AG08470 (cell line): ENCODE measurements around a stretch of chr2.

- RRBS: no CpG with 5 or more reads among the region's 4 CpGs
These were observed 37.4 kb downstream of the PROC start for GRCh38 chr2:127455535-127456165.

GRCh38 chr2:127508523-127509128 is 17.7 kb downstream of the IWS1 start:
- RRBS: no CpG with 5 or more reads among the region's 5 CpGs

DNA sequence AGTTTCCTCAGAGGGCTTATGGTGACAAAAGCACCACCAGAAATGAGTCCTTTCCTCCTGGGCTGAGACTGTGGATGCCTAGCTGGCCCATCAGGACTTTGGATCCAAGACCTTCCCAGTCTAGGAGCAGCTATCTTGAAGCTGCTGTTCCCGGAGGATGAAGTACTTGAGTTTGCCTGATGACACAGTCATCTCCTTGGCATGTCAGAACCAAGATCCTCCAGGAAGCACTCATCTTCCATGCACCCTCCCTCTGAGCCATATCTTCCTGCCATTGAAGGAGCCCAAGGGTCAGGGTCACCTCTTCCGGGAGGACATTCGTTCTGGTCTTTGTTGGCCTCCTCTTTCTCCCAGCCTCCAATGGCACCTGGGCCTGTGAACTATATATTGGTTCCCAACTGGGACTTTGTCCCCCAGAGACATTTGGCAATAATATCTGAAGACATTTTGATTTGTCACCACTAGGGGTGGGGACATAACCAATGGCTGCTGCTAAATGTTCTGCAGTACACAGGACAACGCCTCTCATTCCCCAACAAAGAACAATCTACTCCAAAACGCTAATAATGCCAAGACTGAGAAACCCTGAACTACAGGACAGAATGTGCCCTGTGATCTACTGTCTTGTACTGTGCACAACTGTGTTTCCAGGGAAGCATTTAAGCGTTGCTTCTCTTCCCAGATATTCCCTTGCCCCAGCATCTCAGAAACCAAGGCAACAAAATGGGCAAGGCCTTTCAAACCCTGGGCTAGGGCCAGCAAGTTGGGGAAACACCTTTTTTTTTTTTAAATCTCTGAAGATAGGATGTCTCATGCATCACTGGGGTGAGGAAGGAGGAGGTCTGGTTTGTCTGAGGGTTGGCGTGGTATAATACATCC is 4.1 kb upstream of the MYO7B start:
- RRBS: no CpG with 5 or more reads among the region's 7 CpGs

GRCh38 chr2:127578886-127579223 is 43.4 kb downstream of the MYO7B start:
- RRBS: no CpG with 5 or more reads among the region's 3 CpGs

- RRBS: no CpG with 5 or more reads among the region's 11 CpGs
These were observed 15.5 kb upstream of the GPR17 start for GRCh38 chr2:127630389-127631012.

DNA sequence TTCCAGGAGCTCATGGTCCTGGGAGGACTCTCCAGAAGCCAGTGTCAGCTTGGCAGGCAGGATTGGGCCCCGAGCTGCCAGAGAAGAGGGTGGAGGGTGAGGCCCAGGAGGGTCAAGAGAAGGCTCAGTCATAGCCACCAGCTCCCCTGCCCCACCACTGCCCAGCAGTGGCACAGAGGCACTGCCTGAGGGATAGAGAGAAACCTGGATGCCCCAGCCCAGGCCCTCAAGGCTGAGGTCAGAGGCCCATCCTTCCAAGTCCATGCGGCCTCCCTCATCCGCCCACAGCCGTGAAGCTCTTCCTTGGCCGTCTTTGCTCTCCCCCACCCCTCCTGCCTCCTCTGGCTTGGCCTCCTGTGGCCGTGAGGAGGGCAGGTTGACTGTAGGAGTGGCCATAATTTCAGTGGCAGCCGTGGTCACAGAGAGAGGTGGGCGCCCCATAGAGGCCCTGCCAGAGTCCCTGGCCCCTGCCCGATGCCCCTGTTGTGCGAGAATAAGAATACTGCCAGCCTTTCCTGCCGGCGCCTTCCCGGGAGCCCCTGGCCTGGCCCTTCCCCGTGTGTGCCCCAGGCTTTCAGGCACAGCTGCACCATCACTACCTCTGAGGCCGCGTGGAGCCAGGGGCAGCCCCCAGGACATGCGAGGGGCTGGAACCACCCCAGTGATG is 13.3 kb upstream of the GPR17 start:
- RRBS: no CpG with 5 or more reads among the region's 17 CpGs

- RRBS: no CpG with 5 or more reads among the region's 11 CpGs
These were observed 12.2 kb downstream of the LIMS2 start for GRCh38 chr2:127663016-127663639.

- RRBS: no CpG with 5 or more reads among the region's 24 CpGs
These were observed 5.6 kb upstream of the SFT2D3 start for GRCh38 chr2:127695691-127696083.

DNA sequence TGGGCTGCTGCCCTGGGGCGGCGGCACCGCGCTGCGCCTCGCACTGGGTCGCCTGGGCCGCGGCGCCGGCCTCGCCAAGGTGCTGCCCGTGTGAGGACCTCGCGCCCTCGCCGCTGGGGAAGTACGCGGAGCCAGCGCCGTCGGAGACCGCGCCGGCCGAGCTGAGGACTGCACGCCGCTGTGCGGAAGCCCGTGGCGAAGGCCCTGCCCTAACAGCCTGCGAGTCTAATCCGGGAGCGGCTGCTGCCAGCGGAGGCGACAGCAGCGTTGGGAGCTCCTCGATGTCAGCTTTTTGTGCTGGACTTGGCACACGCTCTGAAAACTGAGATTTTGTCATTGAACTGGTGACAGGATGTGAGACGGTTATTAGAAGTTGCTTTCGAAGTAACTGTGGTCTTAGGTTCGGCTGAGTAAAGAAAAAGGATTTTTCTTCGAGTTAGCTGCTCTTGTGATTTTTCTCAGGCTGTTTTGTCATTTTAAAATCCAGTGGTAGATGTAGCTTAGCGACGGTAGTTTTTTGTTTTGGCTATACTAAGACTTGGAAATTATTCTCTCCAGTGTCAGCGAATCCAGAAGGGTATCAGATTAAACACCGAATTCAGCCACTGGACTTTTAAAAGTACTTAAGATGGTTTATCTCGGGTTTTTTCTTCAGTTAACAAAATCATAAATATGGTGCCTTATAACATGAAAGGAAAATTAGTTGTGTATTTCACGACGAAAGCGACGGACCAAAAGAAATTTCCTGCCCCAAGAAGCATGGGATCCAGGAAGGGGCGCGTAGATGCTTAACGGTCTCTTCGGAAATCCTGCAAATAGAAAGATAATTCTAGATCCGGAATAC is 1.0 kb downstream of the SFT2D3 start:
- RRBS: 3% methylated on average over 18 of the region's 57 CpGs

DNA sequence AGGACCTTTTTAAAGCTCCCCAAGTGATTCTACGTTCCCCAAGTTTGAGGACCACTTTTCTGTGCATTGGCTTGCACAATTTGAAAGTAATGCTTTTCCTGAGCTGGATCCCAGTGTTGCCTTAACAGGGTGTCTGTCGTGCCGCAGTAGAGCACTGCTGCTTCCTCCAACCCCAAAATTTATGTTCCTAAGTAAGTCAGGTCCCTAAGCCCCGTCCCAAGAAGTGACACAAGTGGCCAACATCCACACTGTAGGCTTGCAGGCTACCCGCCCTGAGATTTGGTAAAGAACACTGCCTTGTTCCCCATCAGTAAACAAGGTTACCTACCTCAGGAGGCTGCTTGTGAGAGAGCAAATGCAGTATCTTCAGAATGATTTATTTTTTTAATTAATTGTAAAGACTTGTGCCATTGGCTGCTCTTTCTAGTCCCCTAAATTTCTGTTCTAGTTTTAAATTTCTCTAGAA is 2.0 kb downstream of the SFT2D3 start:
- RRBS: no CpG with 5 or more reads among the region's 5 CpGs

GRCh38 chr2:127791054-127791414 is 19.9 kb downstream of the WDR33 start:
- RRBS: no CpG with 5 or more reads among the region's 3 CpGs

DNA sequence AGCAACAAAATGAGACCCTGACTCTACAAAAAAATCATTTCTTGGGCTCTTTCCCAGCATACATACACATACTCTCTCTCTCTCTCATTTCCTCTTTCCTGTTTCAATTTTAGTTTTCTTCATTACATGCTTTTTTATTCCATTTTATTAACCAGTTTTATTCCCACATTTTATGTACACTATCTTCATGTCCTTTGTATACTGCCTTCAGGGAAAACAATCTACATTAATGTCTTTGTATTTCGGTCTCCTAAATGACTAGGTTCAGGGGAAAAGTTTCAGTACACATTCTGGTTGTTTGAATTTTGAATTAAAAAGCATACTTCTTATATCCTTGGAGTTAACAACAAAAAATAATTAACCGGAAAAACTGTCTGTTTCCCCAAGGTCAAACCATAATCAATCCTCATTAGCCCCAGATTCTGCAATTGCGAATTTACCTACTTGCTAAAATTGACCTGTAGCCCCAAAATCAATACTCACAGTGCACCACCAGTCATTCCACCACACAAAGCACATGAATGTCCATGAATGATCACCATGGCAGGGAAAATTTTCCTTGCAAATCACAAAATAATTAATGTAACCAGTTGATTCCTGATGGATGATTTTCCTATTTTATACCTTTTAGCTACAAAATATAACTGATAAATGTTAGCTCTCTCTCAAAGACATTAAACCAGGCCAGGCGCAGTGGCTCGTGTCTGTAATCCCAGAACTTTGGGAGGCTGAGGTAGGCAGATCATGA is 14.3 kb downstream of the WDR33 start:
- RRBS: no CpG with 5 or more reads among the region's 5 CpGs

DNA sequence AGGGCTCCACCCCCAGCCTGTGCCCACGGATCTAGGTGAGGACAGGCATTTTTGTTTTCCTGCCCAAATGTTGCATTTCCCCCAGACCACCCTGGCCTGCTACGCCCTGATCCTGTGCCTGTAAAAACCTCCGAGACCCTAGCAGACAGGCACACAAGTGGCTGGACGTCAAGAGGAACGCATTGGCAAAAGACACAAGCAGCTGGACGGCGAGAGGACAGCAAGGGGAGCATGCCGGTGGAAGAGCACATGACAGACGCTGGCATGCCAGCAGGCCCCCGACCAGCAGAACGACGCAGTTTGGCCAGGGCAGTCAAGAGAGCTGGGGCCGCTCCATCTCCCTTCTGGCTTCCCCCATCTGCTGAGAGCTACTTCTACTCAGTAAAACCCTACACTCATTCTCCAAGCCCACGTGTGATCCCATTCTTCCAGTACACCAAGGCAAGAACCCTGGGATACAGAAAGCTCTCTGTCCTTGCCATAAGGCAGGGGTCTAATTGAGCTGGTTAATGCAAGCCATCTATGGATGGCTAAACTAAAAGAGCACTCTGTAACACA is 42.1 kb downstream of the SAP130 start:
- RRBS: no CpG with 5 or more reads among the region's 14 CpGs

DNA sequence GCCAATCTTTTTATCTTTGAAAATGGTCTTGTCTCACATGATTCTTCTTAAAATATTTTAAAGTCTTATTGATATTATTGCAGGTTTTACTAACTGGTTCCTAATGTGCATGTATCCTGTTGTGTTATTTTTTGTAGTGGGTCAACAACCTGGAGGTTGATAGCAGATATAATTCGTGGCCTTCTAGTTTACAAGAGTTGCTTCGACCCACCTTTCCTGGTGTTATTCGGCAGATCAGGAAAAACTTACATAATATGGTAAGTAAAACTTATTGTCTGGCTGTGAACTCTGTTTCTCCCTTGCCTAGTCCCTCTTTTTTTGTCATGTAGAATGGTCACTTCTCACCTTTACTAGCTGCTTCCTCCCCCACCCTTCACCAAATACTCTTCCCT is 42.0 kb downstream of the UGGT1 start:
- RRBS: no CpG with 5 or more reads among the region's 3 CpGs

DNA sequence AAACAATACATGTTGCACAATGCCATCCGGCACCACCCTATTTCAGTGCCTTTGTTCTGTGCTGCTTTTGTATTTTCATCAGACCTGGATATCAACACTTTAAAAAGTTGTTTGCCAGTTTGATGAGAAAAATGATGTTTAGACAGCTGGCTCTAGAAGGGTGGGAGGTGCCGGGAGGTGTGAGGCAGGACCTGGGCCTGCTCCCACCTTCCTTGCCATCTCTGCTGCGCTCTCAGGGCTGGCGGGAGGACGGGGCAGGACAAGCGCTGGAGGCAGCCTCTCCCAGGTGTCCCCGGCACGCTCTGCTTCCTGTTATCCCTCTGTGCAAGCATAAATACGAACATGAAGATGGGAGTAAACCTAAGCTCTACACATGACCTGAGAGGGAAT is 103.7 kb downstream of the HS6ST1 start:
- RRBS: no CpG with 5 or more reads among the region's 9 CpGs

DNA sequence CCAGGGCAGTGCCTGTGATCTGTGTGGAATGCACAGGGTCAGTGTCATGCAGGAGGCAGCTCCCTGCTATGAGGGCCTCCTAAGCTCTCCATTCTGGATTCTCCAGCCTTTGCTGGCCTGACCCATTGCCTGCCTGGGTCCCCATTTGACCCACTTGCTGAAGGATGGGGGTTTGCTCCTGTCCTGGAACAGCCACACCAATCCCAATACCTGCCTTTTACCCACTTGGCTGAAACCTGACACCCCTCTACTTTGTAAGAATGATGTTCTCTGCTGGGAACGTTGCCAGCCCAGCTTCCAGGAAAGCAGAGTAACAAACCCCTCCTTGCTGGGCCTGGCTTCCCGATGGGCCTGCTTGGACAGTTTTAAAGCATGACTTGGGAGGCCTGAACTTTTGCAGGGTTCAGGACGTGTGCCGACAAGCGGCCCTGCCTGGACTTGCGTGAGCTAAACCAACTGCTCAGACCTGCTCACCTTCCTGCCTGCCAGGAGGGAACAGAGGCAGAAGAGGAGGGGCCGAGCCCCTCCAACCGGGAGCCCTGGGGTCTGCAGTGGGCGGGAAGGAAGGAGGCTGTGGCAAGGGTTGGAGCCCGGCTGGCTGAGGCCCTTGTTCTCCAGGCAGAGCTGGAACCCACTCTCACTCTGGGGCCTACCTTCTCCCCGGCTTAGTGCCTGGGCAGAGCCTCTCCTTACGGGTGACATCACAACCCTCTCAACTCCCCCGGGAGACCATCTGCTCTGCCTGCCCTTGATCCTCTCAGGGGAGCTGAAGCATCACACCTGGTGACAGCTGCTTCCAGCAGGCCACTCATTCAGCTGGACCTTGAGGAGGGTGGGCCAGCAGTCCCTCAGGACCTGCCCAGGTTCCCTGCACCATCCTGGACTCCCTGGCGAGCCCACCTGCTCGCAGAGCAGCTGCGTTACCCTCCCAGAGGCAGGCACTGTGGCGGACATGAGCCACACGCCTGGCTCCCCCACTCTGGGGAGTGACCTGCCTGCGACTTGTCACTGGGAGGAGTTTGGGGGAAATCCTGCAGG is 13.4 kb downstream of the HS6ST1 start:
- RRBS: 49% methylated on average over 6 of the region's 19 CpGs

DNA sequence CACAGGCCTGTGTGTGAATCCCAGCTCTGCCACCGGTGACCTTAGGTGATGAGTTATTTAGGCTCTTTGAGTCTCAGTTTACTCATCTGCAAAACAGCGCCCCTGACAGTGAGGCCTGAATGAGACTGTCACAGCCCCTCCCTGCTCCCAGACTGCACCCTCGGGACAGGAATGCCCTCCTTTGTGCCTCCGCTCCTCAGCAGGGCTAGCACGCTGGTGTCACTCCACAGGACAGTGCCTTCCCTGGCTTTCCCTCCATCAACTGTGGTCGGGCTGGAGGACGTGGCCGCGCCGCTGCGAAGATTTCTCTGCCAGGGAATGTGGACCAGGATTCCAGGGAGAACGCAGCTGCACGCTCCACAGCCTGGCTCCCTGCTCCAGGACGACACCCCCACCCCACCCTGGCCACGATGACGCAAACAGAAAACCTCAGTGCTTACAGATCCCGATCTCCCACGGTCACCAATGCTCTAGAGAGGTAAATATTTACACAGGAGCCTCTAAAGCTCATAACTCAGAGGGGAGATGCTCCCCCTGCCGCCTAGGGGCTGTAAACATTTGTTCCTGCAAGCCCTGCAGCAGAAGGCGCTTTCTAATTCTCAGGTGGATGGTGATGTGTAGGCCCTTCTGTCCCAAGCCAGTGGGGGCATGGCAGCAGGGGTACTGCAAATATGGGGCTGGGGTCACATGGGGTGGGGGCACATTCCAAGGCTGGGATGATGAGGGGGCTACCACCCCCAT is 12.5 kb downstream of the HS6ST1 start:
- RRBS: no CpG with 5 or more reads among the region's 20 CpGs

- RRBS: 52% methylated on average over 7 of the region's 37 CpGs
These were observed 1.2 kb upstream of the HS6ST1 start for GRCh38 chr2:128319700-128320390.

GRCh38 chr2:128395850-128396329 is 77.2 kb upstream of the HS6ST1 start:
- RRBS: no CpG with 5 or more reads among the region's 7 CpGs

DNA sequence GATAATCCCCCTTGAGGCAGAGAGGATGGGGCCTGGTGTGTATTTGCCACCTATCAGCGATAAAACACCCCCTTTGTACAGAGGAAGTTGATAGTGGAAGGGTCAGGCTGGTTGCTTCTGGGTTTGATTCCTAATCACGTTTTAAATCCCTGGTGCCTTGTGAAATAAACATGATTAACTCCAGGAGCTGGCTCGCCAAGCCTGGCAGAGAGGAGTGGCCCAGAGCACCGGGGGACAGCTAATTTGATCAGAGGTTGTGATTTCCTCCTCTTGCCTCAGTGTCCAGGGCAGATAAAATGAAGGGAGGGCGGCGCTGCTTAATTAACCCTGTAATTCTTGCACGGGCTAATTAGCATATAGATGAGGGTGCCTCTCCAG is 106.1 kb upstream of the HS6ST1 start:
- RRBS: no CpG with 5 or more reads among the region's 7 CpGs